SK-N-SH (cell line): ENCODE data around the genes MTIF3 and SLC7A1.

DNA sequence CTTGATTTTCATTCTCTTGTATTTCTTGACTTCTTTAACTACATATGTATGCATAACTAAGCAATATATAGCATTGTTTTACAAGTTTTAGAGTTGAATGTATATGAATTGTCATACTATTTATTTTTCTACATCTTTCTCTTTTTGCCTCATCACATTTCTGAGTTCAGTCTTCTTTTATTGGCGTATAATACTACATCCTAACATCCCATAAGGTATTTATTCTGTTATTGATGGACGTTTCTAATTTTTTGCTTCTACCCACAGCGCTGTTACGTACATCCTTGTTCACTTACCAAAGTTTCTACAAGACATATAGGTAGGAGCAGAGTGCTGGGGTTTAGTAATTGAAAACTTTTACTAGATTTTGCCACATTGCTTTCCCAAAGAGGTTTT lies 707 bp upstream of the RPL21 start:
- RRBS = no CpG with 5 or more reads among the region's 4 CpGs
CAGE:
- cytosol, long polyA plus RNA = no peak
- long polyA plus RNA = no peak
- nucleus, long polyA plus RNA = no peak

- RRBS = no CpG with 5 or more reads among the region's 5 CpGs
CAGE:
- cytosol, long polyA plus RNA = no peak
- long polyA plus RNA = no peak
- nucleus, long polyA plus RNA = no peak
These were observed 6.6 kb upstream of the RASL11A start for GRCh38 chr13:27264022-27264516.

DNA sequence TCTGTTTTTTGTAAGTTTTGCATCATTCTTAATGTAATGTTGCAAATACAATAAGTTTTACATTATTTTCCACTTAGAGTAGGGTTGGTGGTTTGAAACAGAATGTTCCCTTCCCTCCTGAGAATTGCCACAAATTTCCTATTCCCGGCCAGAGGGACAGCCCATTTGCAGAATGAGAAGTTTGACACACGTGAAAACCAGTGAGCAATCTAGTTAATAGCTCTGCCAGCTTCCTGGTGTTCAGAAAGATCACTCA lies 28.1 kb downstream of the RASL11A start:
- RRBS = no CpG with 5 or more reads among the region's 2 CpGs
CAGE:
- cytosol, long polyA plus RNA = no peak
- long polyA plus RNA = no peak
- nucleus, long polyA plus RNA = no peak

DNA sequence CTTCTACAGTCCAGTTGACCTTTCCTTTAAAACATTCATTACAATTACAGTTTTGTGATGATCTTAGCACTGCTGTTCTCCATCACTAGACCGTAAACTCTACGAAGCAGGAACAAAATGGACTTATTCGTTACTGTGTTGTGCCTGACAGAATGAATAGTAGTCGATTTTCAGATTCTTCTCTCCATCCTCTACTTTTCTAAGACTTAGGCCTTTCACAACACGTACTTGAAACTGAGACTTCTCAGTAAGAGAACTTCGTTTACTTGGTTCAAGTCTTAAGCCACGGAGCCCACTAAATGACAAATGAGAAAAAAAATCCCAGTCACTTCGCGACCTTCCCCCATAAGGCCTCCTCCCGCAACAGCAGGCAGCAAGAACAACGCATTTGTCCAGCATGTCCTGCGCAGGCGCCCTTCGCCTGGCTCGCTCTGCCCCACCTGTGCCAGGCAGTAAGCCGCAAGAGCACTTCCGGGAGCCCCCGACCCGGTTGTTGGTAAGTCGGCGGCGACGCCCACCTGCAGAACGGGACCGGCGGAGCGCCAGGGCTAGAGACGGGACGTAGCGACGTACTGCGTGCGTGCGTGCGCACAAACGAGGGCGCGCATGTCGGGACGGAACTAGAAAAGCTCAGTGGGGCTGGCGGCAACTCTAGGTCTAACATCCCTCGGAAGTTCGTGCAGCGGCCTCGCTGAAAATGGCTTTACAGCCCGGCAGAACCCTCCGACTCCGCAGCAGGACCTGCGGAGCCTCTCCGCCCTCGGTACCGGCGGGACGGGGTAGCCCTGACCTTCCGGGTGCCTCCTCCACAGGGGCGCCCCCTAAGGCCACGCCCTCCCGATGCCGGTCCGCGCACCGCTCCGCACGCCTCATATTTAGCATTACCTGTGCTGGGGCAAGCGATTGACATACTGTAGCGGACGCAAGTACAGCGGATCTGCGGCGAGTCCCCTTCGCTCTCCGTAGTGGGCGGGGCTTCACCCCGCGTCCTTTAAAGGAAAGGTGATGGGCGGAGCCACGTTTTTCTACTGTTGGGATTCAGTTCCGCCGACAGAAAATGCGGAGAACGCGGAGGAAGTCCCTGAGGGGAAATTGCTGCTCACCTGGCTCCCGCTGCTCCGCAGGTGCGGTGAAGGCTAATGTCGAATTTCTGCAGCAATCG lies at the start of gene MTIF3:
MTIF3 (minus strand) TSS at position 941 of the 1,162 bp plus-strand sequence.
- RRBS = 1% methylated on average over 19 of the region's 87 CpGs
CAGE:
- cytosol, long polyA plus RNA = start-site peak on the minus strand centred at position 504 of the sequence, 93 bp wide, 74 and 106 reads in 2 replicates; start-site peak on the minus strand centred at position 947 of the sequence, 35 bp wide, 85 and 213 reads in 2 replicates
- long polyA plus RNA = start-site peak on the minus strand centred at position 536 of the sequence, 48 bp wide, 107 and 144 reads in 2 replicates; start-site peak on the minus strand centred at position 942 of the sequence, 59 bp wide, 242 and 176 reads in 2 replicates
- nucleus, long polyA plus RNA = start-site peak on the minus strand centred at position 510 of the sequence, 113 bp wide, 94 and 184 reads in 2 replicates; start-site peak on the minus strand centred at position 949 of the sequence, 50 bp wide, 39 and 287 reads in 2 replicates

GRCh38 chr13:27450786-27451730 lies 694 bp upstream of the MTIF3 start:
- RRBS = 1% methylated on average over 9 of the region's 42 CpGs
CAGE:
- cytosol, long polyA plus RNA = no peak
- long polyA plus RNA = no peak
- nucleus, long polyA plus RNA = no peak

DNA sequence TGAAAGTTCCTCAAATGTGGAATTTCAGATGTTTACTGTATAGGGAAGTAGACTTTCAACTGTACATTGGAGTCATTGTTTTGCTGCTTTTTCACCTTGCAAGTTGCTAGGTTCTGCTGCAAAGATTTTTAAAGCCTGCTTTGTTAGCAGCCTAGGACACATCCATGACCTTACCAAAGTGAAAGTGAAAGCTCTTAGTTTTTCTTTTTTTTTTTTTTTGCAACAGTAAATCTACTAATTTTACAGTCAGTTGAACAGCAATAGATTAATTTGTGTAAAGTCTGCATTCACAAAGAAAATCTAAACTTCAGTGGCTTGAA lies 4.9 kb upstream of the MTIF3 start:
CAGE:
- cytosol, long polyA plus RNA = no peak
- long polyA plus RNA = no peak
- nucleus, long polyA plus RNA = no peak

GRCh38 chr13:27618983-27619618 lies 1.2 kb downstream of the LNX2 start:
- RRBS = no CpG with 5 or more reads among the region's 8 CpGs
CAGE:
- cytosol, long polyA plus RNA = no peak
- long polyA plus RNA = no peak
- nucleus, long polyA plus RNA = no peak

DNA sequence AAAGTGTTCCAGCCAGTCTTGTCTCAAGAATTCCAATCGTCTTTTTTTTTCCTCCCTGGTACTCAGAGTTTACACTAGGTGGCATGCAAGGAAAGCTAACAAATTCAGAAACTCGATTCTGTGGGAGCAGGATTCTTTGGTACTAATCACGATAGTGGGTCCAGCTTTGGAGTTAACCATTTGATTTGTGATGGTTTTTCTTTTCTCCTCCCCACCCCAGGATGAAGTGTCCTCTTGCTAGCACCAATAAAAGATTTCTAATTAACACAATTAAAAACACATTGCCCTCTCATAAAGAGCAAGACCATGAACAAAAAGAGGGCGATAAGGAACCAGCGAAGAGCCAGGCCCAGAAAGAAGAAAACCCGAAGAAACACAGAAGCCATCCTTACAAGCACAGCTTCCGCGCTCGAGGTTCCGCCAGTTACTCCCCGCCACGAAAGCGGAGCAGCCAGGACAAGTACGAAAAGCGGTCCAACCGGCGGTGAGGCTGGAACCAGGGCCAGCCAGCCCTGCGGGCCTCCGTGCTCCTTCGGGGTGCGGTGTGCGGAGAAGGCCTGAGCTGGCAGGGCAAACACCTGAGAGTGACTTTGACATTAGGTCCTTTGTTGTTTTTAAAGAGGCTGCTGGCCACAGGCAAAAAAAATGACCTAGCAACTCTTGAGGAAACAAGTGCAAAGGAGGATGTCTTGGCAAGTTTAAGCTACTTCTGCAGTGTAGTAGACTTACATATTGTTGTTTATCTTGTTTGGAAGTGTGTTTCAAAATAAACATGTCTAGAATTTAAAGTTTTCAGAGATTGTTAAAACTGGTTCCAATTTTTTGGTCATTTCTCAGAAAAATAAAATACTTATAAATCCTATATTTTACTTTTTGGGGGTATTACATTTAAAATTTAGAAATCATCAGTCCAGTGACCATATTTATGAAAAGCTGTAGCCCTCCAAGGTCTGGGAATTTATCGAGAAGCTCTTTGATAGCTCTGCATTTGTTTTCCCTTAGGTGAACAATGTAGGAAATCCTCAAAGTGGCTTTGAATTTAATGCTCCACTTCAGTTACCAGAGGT lies 44.1 kb downstream of the POLR1D start:
- RRBS = no CpG with 5 or more reads among the region's 23 CpGs
CAGE:
- cytosol, long polyA plus RNA = no peak
- long polyA plus RNA = no peak
- nucleus, long polyA plus RNA = no peak

- RRBS = no CpG with 5 or more reads among the region's 3 CpGs
CAGE:
- cytosol, long polyA plus RNA = no peak
- long polyA plus RNA = no peak
- nucleus, long polyA plus RNA = no peak
These were observed 45.0 kb downstream of the POLR1D start for GRCh38 chr13:27666533-27667229.

DNA sequence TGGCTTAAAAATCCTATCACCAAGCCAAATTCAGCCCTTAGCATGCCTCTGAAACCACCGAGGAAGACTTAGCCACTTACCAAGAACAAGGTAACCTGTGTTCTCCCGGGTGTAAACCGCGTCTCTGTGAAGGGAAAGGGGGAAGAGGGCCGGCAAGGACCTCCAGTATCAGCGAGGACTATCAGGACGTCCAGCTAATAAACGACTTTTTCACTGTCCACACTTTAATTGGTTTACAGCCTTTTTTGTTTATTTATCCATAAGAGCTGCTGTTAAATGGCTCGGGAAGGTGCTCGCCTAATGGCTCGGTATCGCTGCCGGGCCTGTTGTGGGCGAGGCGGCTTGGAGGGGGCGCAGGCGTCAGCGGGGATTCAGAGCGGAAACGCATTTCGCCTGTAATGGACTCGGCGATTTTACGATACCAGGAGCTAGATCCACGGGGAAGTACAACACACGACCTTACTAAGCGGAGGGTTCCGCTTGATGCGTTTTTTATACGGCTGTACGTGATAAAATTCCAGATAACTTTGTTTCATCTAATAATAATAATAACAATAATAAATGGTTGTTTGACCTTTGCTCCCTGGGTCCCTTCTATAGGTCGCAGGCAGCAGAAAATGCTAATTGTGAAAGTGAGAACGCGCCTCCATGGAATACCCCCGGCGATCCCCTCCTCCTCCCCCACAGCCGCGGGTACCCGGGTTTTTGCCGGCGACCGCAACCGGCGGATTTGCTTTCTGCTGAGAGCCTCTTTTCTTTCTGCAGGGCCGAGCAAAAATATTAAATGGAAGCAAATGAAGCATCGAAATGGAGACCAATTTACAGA lies 2.5 kb upstream of the PDX1 start:
- RRBS = no CpG with 5 or more reads among the region's 46 CpGs
CAGE:
- cytosol, long polyA plus RNA = no peak
- long polyA plus RNA = no peak
- nucleus, long polyA plus RNA = no peak

- RRBS = no CpG with 5 or more reads among the region's 10 CpGs
CAGE:
- cytosol, long polyA plus RNA = no peak
- long polyA plus RNA = no peak
- nucleus, long polyA plus RNA = no peak
These were observed 7.7 kb upstream of the CDX2 start for GRCh38 chr13:27976741-27977353.

- RRBS = no CpG with 5 or more reads among the region's 2 CpGs
CAGE:
- cytosol, long polyA plus RNA = no peak
- long polyA plus RNA = no peak
- nucleus, long polyA plus RNA = no peak
These were observed 49.8 kb downstream of the PAN3 start for GRCh38 chr13:28188164-28188583.

DNA sequence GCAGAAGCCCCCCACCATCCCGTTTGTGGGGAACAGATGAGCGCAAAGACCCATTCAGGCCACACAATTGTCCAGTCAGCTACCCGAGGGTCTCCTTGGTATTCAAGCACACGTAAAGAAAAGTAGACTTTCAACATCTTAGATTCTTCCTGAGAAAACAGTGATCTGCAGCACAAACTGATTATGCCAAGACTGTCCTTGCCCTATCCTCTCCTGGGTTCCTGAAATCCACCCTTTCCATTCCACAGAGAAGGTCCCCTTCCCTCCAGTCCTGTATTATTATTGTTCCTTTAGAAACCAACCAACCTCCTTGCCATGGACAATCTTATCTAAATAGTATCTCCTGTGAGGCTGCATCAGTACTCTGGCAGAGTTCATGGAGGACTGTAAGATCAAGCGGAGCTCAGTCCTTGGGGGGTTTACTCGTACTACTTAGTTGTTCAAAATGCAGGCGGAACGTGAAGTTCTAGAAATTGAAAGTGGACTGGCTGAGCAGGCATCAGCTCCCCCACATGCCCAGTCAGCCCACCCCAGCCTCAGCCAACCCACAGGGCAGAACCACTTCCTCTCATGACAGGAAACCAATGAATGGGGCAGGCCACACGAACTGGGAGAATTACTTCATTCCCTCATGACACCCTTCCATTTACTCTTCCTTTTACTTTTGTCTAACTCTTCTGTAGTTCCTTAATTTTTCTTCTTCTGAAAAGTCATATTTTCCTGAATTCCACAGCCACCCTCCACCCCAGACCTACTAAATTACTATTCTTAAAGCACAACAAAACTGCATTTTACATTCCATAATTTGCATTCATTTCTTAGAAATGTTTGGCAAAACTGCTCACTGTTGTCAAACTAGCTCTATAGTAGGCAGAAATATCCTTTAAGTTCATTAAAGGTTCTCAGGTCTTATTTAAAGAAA lies 72.0 kb downstream of the FLT1 start:
- RRBS = no CpG with 5 or more reads among the region's 9 CpGs
CAGE:
- cytosol, long polyA plus RNA = no peak
- long polyA plus RNA = no peak
- nucleus, long polyA plus RNA = no peak

DNA sequence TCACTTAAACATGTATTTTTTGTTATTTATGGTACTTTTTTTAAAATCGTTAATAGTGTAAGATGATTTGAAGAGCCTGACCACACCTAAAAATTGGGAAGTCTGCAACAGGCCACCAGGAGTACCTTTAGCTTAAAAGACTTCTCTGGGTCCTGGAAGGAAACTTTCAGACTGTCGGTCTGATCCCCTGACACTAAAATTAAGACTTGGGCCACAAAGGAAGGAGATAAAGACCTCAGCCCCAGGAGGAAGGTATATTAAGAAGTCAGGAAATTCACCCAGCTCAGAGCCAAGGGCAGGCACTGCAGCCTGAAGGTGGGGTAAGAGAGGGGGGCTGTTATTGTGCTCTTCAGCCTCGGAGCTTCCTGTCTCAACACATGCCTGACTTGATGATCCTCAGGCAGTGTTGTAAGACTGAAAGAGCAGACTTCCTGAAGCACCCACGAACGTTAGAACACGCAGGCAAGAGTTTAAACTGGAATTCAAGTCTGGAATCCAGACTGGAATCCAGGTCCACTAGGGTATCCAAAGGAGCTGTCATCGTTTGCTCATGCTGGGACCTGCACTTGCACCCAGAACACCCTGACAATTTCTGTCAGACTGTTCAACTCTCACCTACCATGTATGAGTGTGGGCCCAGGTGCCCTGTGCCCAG lies 10.6 kb upstream of the FLT1 start:
- RRBS = no CpG with 5 or more reads among the region's 7 CpGs
CAGE:
- cytosol, long polyA plus RNA = no peak
- long polyA plus RNA = no peak
- nucleus, long polyA plus RNA = no peak

DNA sequence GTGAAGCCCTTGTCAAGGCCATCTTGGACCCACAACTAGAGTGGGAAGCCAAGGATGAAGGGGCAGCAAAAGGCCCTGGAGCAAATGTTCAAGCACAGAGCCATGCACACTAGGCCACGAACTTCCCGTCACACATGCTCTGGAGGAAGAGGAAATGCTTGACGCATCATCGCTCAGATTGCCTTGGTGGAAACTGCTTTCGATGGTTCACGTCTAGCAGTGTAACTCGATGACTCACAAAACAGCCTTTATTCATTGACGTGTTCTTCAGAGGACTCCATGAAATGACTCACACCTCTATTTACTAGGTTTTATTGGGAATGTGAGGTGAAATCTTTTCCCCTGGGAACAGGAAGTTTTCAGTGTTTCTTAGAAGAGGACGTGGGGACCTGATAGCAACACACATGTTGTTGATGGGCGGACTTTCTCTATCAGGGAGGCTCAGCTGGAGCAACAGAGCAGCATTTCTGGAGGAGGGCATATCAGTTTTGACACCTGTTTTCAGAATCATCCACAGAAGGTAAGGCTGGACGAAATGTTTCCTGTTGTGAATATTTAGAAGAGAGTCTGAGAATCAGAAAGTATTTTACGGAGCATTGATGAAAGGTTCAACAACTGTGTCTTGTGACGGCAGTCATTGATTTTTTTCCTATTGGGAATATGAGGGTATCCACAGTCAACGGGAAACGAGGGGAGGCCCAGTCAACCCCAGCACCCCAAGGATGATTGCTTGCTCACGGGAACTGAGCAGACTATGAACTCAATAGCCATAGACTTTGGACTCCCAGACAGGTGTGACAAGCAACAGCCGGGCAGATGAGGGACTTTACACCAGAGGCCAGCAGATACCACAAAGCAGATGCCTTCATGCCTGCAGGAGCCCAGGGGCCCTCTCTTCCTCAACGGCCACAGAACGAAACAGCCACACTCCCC lies 80.0 kb upstream of the FLT1 start:
- RRBS = no CpG with 5 or more reads among the region's 19 CpGs
CAGE:
- cytosol, long polyA plus RNA = no peak
- long polyA plus RNA = no peak
- nucleus, long polyA plus RNA = no peak

GRCh38 chr13:29435391-29435551 lies 160.2 kb downstream of the SLC7A1 start:
- RRBS = no CpG with 5 or more reads among the region's 1 CpG
CAGE:
- cytosol, long polyA plus RNA = no peak
- long polyA plus RNA = no peak
- nucleus, long polyA plus RNA = no peak

GRCh38 chr13:29511582-29512907 lies 83.4 kb downstream of the SLC7A1 start:
- RRBS = no CpG with 5 or more reads among the region's 19 CpGs
CAGE:
- cytosol, long polyA plus RNA = no peak
- long polyA plus RNA = no peak
- nucleus, long polyA plus RNA = no peak

GRCh38 chr13:29548436-29549151 lies 46.9 kb downstream of the SLC7A1 start:
- RRBS = no CpG with 5 or more reads among the region's 11 CpGs
CAGE:
- cytosol, long polyA plus RNA = no peak
- long polyA plus RNA = no peak
- nucleus, long polyA plus RNA = no peak

GRCh38 chr13:29595303-29596141 lies at the start of gene SLC7A1:
TSS of gene SLC7A1 (minus strand) at chr13:29595688.
- RRBS = 1% methylated on average over 37 of the region's 113 CpGs
CAGE:
- cytosol, long polyA plus RNA = no peak
- long polyA plus RNA = no peak
- nucleus, long polyA plus RNA = start-site peak on the minus strand at chr13:29595449-29595520, 73 and 150 reads in 2 replicates; start-site peak on the minus strand at chr13:29595629-29595688, 10 and 22 reads in 2 replicates

GRCh38 chr13:29863045-29863473 lies 12.6 kb upstream of the UBL3 start:
- RRBS = no CpG with 5 or more reads among the region's 3 CpGs
CAGE:
- cytosol, long polyA plus RNA = no peak
- long polyA plus RNA = no peak
- nucleus, long polyA plus RNA = no peak